Bronchial epithelial cell (primary cell): ENCODE data around the gene SLC23A2.

- RRBS, 2 experiments: no CpG with 5 or more reads among the region's 10 CpGs
Observed at GRCh38 chr20:3473043-3474015, 2.5 kb downstream of the ATRN start.

GRCh38 chr20:3652901-3653272 is 10.3 kb downstream of the GFRA4 start:
- RRBS, 2 experiments: no CpG with 5 or more reads among the region's 5 CpGs

GRCh38 chr20:3686769-3687394 is 5.1 kb upstream of the ADAM33 start:
- RRBS, 2 experiments: no CpG with 5 or more reads among the region's 12 CpGs

- RRBS, 2 experiments: 1 to 2% methylated on average over 28 of the region's 107 CpGs
Observed at GRCh38 chr20:3751682-3752660, 15.6 kb downstream of the ADISSP start.

DNA sequence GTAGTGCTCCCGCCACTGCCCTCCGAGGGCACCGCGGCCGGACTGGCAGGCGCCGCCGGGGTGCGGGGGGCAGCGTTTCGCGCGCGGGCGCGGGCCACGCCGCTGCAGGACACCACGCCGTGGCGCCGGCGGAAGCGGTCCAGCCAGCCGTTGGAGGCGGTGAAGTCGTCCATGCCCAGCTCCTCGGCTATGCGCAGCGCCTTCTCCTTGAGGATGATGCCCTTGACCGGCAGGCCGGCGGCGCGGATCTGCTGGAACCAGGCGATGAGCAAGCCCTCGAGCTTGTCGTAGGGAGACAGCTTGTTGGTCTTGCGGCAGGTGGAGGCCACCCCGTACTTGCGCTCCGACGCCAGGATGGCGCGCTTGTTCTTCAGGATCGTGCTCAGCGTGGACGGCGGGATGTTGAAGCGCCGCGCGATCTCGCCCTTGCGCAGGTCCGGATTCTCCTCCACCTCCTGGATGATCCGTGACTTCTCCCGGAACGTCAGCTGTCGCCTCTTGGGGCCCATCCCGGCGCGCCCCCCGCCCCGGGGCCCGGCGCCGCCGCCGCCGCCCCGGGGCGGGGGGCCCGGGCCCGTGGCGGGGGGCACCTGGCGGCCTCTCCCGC is 462 bp downstream of the CENPB start:
- RRBS, 2 experiments: 2% methylated on average over 25 of the region's 78 CpGs

GRCh38 chr20:3798158-3798494 is 2.0 kb downstream of the CDC25B start:
- RRBS, 2 experiments: no CpG with 5 or more reads among the region's 5 CpGs

GRCh38 chr20:3802765-3803762 is 7.0 kb downstream of the CDC25B start:
- RRBS, 2 experiments: no CpG with 5 or more reads among the region's 24 CpGs

GRCh38 chr20:3916568-3917667 is 27.7 kb downstream of the PANK2 start:
- RRBS, 2 experiments: no CpG with 5 or more reads among the region's 9 CpGs

GRCh38 chr20:3932570-3933259 is 43.5 kb downstream of the PANK2 start:
- RRBS, 2 experiments: no CpG with 5 or more reads among the region's 10 CpGs

DNA sequence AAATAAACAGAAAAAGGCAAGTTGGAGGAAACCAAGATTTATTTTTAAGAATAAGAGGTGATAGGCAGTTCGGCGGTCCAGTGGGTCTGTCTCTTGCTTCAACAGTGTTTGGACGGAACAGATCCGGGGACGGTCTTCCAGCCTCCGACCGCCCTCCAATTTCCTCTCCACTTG is 8.2 kb upstream of the RNF24 start:
- RRBS, 2 experiments: 97% methylated on average over 4 of the region's 7 CpGs

DNA sequence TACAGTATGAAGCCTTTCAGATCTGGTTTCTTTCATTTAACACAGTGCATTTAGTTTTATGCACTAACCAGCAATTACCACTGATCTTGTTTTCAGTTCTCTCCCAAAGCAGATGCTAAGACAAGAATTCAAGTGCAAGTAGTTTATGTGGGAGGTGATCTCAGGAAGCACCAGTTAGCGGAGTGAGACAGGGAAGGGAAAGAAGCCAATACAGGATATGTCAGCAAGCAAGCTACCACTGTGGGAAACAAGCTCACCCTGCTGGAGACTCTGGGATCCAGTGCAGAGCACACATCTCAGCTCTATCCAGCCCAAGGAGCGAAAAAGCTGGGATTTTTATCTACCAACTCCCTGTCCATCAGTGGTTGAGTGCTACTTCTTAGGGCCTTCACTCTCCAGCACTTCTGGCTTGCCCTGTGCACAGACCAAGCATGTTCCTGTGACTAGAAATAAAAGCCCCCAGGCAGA is 10.7 kb upstream of the RNF24 start:
- RRBS, 2 experiments: no CpG with 5 or more reads among the region's 2 CpGs

DNA sequence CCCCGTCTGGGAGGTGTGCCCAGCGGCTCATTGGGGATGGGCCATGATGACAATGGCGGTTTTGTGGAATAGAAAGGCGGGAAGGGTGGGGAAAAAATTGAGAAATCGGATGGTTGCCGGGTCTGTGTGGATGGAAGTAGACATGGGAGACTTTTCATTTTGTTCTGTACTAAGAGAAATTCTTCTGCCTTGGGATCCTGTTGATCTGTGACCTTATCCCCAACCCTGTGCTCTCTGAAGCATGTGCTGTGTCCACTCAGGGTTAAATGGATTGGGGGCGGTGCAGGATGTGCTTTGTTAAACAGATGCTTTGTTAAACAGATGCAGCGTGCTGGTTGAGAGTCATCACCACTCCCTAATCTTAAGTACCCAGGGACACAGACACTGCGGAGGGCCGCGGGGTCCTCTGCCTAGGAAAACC is 18.2 kb upstream of the RNF24 start:
- RRBS, 2 experiments: no CpG with 5 or more reads among the region's 11 CpGs

DNA sequence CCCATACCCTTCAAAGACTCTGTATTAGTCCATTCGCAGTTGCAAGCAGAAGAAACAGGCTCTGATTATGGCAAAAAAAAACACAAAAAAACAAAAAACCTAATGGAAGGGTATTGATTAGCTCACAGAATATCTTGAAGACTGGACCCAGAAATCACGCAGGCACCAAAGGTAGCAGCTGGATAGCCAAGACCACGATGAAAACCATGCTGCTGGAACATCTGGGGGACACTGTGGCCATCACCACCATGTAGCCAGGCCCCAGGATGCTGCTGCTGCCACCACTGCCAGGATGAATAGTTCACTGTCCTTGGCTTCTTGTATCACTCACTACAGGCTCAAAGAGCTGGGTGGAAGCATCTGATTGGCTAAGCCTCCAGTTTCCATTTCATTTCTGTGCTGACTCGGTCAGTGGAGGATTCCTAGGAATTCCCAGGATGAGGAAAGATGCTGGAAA is 58.0 kb upstream of the SMOX start:
- RRBS, 2 experiments: no CpG with 5 or more reads among the region's 4 CpGs

DNA sequence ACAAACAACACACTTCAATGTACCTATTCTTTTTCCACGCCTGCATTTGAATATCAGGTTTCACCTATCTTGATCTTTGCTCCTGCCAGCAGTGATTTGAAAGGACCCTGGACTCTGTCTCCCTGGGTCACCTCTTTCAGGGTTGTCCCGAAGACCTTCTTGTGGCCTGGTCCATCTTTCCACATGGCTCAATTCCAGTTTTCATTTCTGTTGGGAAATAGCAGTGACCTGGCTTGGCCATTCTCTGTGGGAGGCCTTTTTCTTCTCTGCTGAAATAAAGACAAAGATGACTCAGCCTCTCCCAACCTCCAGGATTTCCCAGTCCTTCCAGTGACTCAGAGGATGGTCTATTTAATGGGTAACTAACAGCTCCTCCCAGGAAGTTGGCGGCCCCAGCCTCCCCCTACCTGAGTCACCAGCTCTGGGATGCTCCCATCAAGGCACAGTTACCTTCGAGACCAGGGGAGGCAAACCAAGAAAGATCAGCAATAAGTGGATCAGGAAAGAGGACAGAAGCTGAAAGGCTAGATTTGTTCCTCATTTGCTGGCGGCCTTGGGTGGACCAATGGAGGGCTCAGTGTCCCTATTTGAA is 13.1 kb upstream of the SMOX start:
- RRBS, 2 experiments: no CpG with 5 or more reads among the region's 5 CpGs

GRCh38 chr20:4297368-4297895 is 48.3 kb upstream of the ADRA1D start:
- RRBS, 2 experiments: no CpG with 5 or more reads among the region's 9 CpGs

DNA sequence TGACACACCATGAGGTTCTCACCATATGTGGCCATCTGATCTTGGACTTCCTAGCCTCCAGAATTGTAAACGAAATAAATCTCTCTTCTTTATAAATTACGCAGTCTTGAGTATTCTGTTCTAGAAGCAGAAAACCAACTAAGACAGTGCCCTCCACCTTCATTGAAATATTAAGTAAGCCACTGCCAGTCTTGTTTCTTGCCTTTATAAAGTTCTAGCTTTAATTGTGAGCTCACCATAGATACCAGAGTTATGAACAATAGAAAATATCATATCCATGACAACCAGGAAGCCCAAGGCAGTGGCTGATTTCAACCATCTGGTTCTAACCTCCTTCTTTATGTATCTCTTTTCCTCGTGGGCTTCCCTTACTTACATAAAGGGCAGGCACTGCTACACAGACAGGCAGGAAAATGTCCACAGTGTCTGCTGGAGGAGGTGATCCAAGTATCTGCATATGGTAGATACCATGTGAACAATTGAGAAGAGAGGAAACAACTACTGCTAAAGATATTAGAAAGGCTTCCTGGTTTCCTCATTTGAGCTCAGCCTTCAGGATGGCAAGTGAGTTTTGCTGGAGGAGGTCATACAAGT is 29.8 kb upstream of the PRNP start:
- RRBS, 2 experiments: no CpG with 5 or more reads among the region's 3 CpGs

GRCh38 chr20:4919162-4919893 is 82.0 kb downstream of the SLC23A2 start:
- RRBS, 2 experiments: 55 to 68% methylated on average over 2 of the region's 12 CpGs

DNA sequence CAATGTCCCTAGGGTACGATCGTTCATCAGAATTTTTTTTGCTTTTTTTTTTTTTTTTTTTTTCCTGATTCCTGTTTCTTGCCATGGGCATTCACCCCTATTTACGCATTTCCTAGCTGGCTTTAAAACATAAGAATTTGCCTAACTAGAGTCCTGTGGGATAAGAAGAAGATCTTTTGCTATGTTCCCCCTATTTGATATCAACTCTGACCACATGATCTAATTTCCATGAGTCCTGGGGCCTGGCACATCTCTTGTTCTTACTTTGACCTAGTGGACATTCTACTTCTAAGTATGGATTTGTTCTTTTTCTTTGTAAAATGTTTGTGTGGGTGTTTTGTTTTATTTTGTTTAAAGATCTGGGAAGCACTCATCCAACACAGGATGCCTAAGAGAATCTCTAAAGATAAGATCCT is 74.8 kb downstream of the SLC23A2 start:
- RRBS, 2 experiments: no CpG with 5 or more reads among the region's 3 CpGs

GRCh38 chr20:5001173-5002022 is at the start of gene SLC23A2:
SLC23A2 (minus strand) TSS chr20:5001510.
- RRBS, 2 experiments: under 1 to 2% methylated on average over 47 of the region's 85 CpGs